ENCODE results near the gene RS1.

DNA sequence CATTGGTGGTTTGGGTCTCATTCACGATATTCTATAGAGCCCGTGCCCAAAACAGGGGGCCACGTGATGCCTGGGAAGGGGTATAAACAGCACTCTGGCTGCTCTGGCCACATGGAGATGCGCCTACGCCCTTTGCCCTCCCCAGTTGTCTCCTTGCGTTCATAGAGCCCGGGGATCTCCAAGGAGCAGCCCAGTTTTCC lies 466 bp upstream of the NHS start:
- CAGE, long polyA plus RNA = no peak
- RRBS = no CpG with 5 or more reads among the region's 7 CpGs

DNA sequence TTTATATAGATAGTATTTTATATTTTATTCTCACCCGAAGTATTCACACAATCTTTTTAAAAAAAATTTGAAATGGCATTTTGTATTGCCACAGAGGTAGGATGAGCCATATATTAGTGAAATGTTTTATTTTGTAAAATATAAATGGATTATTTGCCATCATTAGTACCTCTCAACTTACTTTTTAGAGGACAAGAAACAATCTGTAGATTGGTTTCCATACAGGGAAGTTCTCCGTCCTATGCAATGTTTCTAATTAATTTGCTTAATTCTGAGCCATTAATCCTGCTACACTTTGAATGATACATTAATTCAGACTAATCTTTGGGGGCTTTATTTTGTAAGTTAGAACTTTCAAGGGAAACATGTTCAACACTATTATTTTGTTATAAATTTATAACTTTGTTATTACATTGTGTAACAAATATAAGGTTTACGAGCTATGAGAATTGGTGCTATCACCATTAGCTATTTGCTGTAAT lies 17.0 kb downstream of the SCML1 start:
- CAGE, long polyA plus RNA = no peak
- RRBS = no CpG with 5 or more reads among the region's 3 CpGs

DNA sequence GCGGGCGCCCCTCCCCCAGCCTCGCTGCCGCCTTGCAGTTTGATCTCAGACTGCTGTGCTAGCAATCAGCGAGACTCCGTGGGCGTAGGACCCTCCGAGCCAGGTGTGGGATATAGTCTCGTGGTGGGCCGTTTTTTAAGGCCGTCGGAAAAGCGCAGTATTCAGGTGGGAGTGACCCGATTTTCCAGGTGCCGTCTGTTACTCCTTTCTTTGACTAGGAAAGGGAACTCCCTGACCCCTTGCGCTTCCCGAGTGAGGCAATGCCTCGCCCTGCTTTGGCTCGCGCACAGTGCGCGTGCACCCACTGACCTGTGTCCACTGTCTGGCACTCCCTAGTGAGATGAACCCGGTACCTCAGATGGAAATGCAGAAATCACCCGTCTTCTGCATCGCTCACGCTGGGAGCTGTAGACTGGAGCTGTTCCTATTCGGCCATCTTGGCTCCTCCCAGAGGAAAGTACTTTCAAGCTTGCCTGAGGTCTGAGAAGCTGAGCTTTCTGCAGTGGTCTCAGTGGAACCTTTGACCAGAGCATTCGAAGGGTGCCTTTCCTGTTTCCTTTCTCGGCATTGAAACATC lies 49.7 kb downstream of the SCML1 start:
- CAGE, long polyA plus RNA = no peak
- RRBS = no CpG with 5 or more reads among the region's 29 CpGs

DNA sequence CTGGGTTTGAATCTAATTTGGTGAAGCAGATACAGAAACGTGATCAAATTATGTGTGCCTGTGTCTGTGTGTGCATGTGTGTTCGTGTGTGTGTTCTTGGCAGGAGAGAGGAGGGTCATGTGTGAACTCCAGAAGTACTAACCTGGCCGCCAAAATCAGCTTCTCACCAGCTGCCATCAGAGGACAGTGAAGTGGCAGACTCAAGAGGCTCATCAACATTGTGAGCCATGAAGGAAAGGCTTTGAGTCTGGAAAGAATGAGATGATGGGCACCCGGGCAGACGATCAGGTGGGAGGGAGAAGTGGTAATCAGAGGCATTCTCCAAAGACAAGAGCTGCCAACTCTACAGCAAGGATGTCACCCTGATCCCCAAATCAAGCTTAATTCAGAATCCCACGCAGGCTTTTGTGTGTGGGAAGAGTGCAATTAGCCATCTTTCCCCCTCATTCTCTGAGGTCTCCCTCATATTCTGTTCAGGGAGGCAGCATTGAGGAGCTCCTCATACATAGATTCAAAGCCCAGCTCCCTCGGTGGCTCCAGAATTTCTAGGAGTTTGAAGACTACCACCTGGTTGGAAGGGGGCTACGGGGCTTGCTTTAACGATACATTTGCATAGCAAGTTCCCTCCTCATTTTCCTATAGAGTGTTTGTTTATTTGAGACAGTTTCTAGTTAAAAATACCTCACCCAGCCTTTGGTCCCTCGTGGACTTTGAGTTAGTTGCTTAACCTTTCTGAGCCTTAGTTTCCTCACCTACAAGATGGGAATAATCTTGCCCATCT lies 4.1 kb downstream of the RAI2 start:
- CAGE, long polyA plus RNA = no peak
- RRBS = no CpG with 5 or more reads among the region's 10 CpGs

GRCh38 chrX:17860183-17861155 lies 629 bp downstream of the RAI2 start:
- CAGE, long polyA plus RNA = no peak
- RRBS = 3% methylated on average over 42 of the region's 116 CpGs

GRCh38 chrX:18633094-18633624 lies 38.7 kb downstream of the RS1 start:
- CAGE, long polyA plus RNA = no peak
- RRBS = no CpG with 5 or more reads among the region's 3 CpGs

- CAGE, long polyA plus RNA = no peak
- RRBS = no CpG with 5 or more reads among the region's 7 CpGs
Measured at GRCh38 chrX:18671933-18672337, at the start of gene RS1. Gene RS1 (minus strand): TSS chrX:18672108.

GRCh38 chrX:18832961-18833873 lies 125.8 kb downstream of the PPEF1 start:
- CAGE, long polyA plus RNA = no peak
- RRBS = no CpG with 5 or more reads among the region's 23 CpGs

- CAGE, long polyA plus RNA = no peak
- RRBS = no CpG with 5 or more reads among the region's 3 CpGs
Measured at GRCh38 chrX:19142549-19142753, 20.2 kb upstream of the ADGRG2 start.

- CAGE, long polyA plus RNA = no peak
- RRBS = no CpG with 5 or more reads among the region's 24 CpGs
Measured at GRCh38 chrX:19142825-19143187, 20.5 kb upstream of the ADGRG2 start.

DNA sequence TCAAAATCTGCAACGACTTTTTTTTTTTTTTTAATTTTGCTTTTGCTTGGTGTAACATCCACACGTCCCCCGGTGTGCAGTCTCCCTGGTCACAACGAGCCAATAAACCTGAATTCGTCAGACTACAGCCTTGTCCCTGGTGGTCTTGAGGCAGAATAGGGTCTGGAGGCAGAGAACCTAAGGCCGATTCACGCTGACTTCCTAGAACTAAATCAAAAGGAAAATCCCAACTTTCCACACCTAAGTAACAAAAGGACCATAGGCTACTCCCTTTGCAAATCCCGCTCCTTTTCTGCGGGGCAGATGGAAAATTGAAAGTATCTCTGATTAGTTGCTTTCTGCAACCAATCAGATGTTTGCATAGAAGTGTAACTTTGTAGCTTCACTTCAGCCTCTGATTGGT lies 125.2 kb upstream of the MAP3K15 start:
- CAGE, long polyA plus RNA = no peak
- RRBS = no CpG with 5 or more reads among the region's 9 CpGs

- CAGE, long polyA plus RNA = no peak
- RRBS = no CpG with 5 or more reads among the region's 1 CpG
Measured at GRCh38 chrX:19865995-19866308, 21.4 kb downstream of the SH3KBP1 start.

GRCh38 chrX:19888193-19888906 lies 950 bp upstream of the SH3KBP1 start:
- CAGE, long polyA plus RNA = no peak
- RRBS = no CpG with 5 or more reads among the region's 39 CpGs

DNA sequence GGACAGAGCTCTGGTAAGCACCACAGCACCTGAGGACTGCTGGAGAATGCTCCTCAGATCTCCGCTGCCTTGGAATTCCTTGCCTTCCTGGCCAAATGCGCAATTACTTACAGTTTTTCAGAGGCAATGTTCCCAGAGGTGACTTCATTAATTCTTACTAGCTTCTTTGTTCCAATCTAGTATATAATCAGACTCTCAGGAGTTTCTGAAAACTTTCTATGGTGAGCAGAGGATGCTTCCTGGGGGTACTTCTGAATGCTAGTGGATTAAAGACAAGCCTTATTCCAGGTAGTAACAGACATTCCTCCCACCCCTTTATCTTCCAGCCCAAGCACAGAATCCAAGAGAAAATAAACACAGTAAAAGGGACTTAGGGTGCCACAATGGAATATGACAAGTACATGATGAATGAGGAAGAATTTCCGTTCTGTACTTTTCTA lies 37.3 kb upstream of the SH3KBP1 start:
- CAGE, long polyA plus RNA = no peak
- RRBS = no CpG with 5 or more reads among the region's 3 CpGs

DNA sequence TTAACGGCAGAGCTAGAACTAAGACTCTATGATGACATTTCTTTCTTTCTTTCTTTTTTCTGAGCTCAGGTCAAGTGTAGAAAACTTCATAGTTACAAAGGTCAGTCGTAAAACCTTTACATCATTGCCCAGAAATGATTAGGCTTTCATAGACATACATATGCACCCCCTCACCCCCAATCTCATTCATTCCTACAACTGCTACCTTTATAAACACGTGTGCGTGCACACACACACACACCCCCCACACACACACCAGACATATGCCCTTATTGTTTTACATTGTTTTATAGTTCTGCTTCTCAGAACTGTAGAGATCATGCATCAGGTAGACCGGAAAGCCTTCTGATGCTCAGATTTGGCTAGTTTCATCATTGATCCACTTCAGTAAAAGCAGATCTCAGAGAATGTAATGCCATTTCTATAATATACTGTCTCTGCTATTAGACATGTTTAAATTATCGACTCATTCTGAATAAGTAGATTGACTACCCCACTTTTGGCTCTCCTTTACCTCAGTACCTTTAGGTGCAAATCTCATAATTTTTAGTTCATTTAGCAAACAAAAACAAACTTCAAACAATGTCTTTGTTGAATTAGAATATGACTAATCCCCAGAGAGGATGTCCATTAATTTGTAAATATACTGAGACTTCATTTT lies 5.5 kb downstream of the EIF1AX start:
- CAGE, long polyA plus RNA = no peak
- RRBS = no CpG with 5 or more reads among the region's 6 CpGs

- CAGE, long polyA plus RNA = no peak
- RRBS = no CpG with 5 or more reads among the region's 3 CpGs
Measured at GRCh38 chrX:20205997-20206404, 60.7 kb downstream of the RPS6KA3 start.

DNA sequence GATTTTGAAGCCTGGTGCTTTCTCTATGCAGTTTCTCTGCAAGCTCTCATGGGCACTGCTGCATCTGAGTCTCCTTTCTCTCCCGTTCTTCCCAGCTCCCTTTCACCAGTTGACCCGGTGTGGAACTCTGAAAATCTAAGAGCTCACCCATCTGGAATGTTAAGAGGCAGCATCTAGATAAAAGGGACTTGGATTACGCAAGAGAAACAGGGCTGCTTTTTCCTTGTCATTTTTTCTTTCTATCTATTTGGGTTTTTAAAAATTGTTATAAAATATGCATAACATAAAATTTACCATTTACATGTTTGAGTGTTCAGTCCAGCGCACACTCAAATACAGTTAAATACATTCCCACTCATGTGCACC lies 95.2 kb upstream of the RPS6KA3 start:
- CAGE, long polyA plus RNA = no peak
- RRBS = no CpG with 5 or more reads among the region's 4 CpGs

- CAGE, long polyA plus RNA = no peak
- RRBS = no CpG with 5 or more reads among the region's 2 CpGs
Measured at GRCh38 chrX:20377952-20378437, 111.3 kb upstream of the RPS6KA3 start.

GRCh38 chrX:23699771-23700196 lies 32.5 kb downstream of the PRDX4 start:
- CAGE, long polyA plus RNA = no peak
- RRBS = 46% methylated on average over 4 of the region's 14 CpGs

DNA sequence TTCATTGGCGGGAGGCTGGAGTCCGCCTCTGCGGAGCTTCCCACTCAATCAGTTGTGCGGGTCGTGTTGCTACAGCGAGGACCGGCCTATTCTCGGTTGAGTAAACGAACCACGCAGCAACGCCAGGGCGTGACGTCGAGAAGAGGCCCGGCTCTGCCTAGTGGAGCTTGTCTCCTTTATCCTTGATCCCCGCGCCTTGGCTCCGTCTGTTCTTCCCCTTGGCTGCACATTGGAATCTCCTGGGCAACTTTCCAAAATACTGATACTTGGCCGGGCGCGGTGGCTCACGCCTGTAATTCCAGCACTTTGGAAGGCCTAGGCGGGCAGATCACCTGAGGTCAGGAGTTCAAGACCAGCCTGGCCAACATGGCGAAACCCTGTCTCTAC lies 261 bp upstream of the ACOT9 start:
- CAGE, long polyA plus RNA = no peak
- RRBS = 1% methylated on average over 14 of the region's 24 CpGs